ENCODE data around the genes RPL19 and CDK12.

DNA sequence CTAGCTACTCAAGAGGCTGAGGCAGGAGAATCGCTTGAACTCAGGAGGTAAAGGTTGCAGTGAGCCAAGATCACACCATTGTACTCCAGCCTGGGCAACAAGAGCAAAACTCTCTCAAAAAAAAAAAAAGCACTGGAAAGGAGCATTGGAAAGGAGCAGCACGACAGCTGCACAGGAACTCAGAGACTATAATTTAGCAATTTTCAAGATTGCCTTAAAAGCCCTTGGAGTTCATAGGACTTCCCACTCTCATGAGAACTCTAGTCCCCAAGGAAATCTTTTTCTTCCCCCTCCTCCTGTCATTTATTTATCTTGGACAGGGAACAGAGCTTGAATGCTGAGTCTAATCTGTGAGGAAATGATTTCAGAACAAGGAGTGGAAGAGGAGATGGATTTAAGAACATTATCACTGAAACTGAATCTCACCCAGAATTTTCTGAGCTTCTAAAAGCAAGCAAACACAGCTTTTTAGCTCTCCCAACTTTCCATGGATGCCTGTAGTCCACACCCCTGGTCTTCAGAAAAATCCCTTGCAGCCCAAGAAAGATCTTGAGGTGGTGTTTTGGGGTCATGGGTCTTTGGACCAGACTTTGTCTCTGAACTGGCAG lies 68.9 kb downstream of the PLXDC1 start:
- PRO-cap, result no peak

DNA sequence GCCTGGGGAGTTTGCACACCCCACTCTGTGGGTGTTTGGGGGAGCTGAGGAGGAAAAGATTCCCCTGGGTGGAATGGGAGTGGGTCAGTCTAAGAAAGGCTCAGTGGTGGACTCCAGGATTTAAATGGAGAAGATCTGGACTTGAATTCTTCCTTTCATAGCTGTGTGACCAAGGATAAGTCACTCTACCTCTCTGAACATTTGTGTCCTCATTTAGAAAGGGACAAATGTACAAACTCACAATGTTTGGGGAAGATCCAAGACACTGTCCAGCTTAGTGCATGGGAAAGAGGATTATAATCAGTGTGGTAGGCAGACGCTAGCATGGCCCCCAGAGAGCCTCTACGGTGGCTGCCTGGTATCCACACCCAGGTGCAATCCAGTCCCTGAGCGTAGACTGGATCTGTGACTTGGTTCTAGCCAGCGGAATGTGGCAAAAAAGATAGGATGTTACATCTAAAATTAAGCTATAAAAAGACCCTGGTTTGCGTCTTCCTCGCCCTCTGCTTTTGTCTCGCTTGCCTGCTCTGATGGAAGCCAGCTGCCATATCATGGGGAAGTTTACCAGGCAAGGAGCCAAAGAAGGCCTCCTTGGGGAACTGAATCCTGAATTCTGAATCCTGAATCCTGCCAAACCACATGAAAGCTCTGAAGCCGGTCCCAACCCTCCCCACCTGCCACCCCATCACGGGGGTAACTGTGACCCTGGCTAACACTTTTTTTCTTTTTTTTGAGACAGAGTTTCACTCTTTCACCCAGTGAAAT lies 51.7 kb downstream of the PLXDC1 start:
- PRO-cap, result bidirectional peak, plus-strand start at position 547 of the sequence, minus-strand start at position 432 of the sequence

- PRO-cap, result no peak
These were observed 5.7 kb downstream of the CACNB1 start for GRCh38 chr17:39191736-39192156.

DNA sequence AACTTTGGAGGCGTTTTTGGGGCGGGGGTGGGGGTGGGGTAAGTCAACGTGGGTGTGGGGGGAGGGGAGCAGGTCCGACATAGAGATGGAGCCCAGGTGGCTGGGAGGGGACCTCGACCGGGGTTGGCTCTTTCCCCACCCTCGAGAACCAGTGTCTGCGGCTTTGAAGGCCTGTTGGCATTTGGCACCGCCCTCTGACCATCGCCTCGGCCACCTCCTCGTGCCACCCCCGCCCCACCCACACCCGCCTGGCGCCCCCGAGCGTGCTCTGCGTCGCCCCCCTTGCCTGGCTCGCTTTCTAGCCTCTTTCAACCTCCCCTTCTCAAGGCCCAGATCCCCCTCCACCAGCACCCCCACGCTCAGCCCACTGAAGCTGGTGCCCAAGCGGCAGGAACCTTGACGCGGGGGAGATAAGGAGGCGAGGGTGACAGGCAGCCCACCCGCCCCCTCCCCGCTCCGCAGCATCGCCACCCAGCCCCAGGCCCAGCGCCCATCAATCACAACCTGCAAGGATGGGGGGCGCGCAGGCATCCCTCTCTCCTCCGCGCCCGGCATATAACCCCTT lies 622 bp downstream of the CACNB1 start:
- PRO-cap, result no peak

DNA sequence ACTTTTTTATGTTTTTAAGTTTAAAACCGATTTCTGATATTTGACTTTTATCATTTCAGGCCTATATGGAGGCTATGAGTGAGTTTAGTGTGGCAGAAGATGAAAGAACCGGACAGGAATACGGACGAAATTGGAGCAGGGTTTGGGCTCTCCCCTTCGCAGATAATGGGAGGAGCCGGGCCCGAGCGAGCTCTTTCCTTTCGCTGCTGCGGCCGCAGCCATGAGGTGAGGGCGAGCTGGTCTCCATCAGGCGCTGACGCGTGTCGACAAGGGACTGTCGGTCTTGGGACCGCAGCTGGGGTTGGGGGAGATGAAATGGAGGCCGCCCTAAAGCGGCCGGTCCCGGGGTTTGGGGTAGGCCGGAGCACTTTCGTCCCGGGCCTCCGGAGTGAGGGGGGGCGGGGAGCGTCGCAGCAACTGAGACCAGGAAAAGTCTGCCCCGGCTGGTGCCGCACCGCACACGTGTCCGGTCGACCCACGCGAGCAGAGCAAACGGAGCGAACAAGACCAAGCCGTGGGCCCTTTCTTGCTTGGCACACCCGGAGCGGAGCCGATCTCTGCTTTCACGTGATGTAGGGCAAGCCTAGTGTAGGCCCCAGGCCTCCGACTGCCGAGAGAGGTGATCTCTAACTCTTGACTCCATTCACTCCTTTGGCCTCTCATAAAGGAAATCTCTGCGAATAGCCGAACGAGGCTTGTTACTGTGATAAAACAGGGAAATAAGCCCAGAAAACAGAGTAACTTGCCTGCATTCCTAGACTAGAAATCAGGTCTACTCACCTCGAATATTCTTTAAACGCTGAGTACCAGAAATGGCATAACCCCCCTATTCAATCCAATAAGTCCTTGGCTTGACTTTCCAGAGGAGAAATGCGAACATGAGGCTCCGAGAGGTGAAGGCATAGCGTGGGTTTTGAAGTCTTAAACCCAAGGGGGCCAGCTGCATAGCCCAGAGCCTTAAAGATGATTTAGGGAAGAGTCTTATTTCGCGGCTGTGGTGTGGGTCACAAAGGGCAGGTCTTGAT lies at the start of gene RPL19:
RPL19 (plus strand) TSS at position 159 of the 1,025 bp plus-strand sequence.
- PRO-cap, result bidirectional peak, plus-strand start at position 221 of the sequence, minus-strand start outside the sequence; unidirectional peak, plus-strand start at position 457 of the sequence

DNA sequence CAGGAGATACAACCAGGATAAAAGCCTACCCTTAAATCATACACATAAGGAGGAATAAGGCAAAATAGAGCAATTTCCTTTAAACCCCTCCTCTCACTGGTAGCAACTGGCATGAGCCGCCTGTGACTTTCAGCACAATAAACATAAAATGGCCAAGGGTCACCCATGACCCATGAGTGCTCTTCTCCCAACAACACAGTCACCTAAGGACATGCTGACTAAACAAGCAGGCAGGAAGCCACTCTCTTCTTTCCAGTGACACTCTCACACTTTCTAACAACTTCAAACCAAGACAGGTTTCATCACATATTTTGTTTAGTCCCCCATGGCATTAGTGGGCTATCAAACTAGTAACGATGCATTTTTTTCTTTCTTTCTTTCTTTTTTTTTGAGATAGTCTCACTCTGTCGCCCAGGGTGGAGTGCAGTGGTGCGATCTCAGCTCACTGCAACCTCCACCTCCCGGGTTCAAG lies 30.9 kb upstream of the STAC2 start:
- PRO-cap, result no peak

DNA sequence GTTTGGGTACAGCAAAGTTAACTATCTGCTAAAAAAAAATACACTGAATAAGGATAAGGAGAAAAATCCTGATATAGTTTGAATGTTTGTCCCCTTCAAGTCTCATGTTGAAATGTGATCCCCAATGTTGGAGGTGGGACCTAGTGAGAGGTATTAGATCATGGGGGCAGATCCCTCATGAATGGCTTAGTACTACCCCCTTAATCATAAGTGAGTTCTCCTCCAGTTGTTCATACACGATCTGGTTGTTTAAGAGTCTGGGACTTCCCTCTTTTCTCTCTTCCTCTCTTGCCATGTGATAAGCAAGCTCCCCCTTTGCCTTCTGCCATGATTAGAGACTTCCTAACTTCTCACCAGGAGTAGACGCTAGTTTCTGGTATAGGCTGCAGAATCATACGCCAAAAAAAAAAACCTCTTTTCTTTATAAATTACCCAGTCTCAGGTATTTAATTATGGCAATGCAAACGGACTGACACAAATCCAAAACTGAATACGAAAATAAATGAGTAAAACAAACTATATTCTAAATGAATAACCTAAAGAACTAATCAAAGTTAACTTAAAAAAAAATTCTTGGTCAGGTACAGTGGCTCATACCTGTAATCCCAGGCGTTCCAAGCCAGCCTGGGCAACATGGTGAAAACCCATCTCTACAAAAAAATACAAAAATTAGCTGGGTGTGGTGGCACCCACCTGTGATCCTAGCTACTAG lies 75.5 kb downstream of the FBXL20 start:
- PRO-cap, result no peak

DNA sequence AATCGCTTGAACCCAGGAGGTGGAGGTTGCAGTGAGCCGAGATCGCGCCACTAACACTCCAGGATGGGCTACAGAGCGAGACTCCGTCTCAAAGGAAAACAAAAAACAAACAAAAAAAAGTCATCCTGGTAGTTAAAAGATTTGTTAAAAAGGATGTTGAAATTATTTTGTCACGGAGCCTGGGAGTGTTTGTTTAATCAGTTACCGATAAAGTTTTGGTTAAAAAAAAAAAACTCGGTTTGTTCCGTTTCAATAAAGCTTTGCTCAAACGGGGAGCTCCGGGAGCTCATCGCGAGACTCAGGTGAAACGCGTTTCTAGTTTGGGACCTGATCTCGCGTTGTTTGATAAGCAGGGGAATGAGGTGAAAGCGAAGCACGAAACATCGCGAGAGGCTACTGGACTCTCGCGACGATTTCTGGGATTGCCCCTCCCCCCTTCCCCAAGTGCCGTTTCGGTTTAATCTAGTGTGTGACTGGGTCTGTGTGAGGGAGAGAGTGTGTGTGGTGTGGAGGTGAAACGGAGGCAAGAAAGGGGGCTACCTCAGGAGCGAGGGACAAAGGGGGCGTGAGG lies at the start of gene CDK12:
CDK12 (plus strand) TSS at position 443 of the 571 bp plus-strand sequence.
- PRO-cap, result bidirectional peak, plus-strand start at position 465 of the sequence, minus-strand start at position 199 of the sequence

GRCh38 chr17:39622352-39622743 lies 4.4 kb upstream of the PPP1R1B start:
- PRO-cap, result no peak

GRCh38 chr17:39631273-39631791 lies 4.6 kb downstream of the PPP1R1B start:
- PRO-cap, result no peak

- PRO-cap, result no peak
These were observed 13.8 kb downstream of the STARD3 start for GRCh38 chr17:39650755-39651183.

DNA sequence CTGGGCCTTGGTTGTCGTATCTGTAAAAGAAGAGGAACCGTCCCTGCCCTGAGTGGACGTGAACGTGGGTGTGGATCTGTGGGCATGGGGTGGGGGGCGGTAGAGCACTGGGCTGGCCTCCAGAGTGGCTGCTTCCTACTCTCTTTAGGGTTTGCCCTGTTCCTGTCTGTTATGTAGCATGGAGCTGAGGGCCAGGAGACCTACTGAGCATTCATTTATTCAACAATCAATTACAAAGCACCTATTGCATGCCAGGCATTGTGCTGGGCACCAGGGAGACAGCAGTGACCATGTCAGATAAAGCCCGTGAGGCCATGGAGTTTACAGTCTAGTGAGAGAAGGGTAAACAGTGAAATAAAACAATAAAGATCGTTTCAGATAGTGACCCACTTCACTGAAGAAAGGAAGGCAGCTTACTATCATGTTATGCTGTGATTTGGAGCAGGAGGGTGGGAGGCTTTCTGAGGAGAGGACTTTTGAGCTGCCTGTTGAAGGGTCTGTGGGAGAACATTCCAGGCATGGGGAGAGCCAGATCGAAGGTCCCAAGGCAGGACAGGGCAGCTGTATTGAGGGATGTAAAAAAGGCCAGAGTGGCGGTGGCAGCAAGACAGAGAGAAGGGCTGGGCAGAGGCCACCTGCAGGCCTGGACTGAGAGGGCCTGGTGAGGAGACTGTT lies 12.9 kb upstream of the TCAP start:
- PRO-cap, result no peak

DNA sequence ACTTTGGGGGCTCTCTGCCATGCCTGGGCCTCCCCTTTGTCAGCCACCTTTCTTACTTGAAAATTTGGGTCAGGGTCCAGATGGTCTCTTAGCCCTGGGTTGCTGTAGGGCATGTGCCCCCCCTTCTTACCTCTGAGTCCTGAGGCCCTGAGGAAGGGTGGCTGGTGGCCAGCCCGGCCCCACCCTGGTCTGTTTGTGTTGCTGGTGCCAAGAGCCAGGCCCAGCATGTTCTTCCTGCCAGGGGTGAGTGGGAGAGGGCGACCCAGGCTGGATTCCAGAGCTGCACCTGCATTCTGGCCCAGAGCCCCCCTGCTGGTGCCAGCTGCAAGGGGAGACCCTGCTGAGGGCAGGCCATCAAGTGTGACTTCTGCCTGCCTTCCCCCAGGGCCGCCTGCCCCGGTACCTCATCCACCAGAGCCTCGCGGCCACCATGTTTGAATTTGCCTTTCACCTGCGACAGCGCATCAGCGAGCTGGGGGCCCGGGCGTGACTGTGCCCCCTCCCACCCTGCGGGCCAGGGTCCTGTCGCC lies 2.7 kb upstream of the TCAP start:
- PRO-cap, result no peak

DNA sequence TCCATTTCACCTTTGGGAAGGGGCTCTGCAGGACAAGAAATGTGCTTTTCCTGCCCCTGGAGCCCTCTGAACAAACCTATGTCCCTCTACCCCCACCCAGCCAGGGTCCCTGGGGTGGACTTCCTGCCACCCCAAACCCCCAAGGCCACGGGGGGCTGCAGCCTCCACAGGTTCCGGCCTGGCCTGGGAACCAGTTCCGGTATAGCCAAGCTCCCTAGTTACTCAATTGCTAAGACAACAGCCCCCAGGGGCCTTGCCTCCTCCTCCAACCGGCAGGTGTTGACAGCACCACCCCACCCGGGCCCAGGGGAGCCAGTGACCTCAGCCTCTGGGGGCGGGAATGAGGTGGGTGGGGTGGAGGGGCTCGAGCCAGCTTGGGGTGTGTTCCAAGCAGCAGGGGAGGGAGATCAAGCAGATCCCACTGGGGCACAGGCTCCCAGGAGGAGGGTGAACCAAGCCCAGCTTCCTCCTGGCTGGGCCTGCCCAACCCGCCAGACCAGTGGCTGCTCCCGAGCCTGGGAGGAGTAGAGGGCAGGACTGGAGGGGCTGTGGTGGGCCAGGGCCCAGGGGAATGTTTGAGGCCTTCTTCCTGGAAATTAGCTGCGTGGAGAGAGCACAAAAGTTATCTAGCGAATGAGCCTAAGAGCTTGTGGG lies 6.6 kb downstream of the PNMT start:
- PRO-cap, result bidirectional peak, plus-strand start at position 372 of the sequence, minus-strand start at position 287 of the sequence

DNA sequence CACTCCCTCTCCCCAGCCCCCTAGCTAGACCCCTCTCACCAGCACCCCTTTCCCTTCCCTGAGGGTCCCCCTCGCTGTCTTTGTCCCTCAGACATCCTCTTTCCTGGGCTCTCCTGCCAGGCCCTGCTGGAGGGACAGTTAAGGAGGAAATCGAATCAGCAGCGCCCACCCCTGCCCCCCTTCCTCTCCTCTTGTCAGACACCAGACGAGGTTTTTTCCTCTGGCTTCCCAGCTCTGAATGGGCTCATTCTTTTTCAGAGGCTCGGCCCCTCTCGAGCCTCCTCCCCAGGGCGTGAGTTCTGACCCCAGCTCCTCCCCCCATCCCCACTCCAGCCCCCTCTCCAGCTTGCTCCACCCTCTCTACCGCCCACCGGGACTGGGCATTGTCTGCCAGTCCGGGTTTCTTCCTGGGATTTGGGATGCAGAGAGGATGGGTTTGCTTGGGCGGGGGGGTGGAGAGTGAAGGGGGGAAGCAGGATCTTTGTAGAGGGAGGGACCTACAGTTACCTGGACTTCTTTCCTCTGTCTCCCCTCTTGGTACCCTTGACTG lies 3.8 kb upstream of the ERBB2 start:
- PRO-cap, result no peak

GRCh38 chr17:39723115-39723546 lies 7.2 kb downstream of the MIEN1 start:
- PRO-cap, result no peak

- PRO-cap, result no peak
These were observed 2.7 kb downstream of the MIEN1 start for GRCh38 chr17:39727326-39728384.

DNA sequence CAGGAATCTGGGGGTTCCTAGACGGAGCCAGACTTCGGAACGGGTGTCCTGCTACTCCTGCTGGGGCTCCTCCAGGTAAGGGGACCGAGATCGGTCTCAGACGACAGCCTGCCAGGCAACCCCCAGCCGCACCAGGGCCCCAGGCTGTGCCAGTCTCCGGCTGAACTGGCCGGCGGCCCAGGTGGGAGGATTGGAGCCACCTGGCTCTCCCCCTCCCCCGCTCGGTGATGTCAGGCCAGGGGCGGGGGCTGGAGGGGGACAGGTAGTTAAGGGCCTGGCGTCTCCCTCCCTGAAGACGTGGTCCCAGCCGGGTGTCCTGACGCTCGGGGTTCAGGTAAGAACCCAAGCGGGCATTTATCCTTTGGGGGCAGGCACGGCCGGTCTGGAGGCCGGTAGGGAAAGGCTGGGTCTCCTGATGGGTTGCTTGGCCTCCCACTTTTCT lies 342 bp downstream of the GRB7 start:
- PRO-cap, result no peak

GRCh38 chr17:39753483-39753798 lies 15.7 kb downstream of the GRB7 start:
- PRO-cap, result bidirectional peak, plus-strand start at chr17:39753759, minus-strand start at chr17:39753758

DNA sequence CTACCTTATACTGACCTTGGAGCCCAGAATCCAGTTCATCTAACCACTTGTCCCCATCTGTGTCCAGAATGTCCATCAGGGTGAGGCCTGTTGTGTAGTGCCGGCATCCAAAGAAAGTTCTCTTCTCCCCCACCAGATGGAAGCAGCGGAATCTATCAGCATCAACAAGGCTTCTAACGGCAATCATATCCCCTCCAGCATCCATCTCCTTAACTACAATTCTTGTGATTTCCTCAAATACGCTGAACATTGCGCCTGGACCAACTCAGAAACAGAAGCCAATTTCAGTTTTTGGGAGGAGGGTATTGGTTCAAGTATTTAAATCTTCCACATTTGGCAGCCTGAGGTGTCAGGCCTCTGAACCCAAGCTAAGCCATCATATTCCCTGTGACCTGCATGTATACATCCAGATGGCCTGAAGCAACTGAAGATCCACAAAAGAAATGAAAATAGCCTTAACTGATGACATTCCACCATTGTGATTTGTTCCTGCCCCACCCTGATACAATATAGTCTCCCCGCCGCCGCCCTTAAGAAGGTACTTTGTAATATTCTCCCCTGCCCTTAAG lies 1.3 kb downstream of the GSDMB start:
- PRO-cap, result no peak

All from REH cell (cell line).